ENCODE measurements around a stretch of chr12.

DNA sequence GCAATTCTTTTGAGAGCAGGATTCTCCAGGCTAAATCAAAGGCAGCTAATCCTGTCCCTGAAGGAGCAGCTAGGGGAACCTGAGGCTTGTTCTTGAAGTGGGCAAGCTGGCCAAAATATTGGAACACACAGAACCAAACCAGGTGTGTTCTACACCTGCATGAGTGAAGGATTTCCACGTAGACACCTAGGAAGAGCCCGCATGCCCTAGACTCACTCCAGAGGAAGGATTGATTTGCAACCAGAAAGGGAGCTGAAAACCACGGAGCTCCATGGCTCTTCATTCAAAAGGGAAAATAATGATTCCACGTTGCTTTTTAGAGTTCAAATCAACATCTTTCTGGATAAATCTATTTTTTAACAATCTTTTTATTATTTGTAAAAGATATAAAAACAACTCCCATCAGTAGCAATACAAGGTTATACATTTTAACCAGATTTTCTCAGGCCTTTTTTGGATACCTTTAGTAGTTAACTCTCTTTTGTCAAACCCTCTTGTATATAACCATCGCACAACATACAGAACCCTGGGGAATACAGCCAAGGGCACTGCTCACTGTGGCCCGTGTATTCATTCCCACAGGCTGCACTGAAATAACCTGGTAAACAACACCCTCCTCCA, 9.9 kb downstream of the C12orf76 start:
- PRO-cap, result no peak

- PRO-cap, result no peak
Observed at GRCh38 chr12:110270259-110271154, 10.5 kb upstream of the ATP2A2 start.

DNA sequence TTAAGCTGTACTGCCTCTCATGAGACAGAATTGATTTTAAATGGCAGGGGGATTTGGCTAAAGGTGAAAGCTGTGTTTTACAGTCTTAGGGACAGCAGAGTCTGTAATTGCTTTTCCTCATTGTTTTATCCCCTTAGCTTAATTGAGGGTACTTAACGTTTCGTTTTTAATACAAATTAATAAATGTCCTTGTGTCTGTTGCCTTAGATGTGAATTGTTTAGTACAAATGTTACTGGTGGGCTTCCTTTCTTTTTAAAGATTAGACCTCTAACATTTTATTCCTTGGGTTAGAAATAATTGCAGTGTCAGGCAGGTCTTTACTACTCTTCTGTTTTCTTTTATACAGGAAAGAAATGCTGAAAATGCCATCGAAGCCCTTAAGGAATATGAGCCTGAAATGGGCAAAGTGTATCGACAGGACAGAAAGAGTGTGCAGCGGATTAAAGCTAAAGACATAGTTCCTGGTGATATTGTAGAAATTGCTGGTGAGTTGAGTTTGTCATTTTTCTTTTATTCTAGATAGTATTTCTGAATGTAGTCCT, 15.3 kb downstream of the ATP2A2 start:
- PRO-cap, result no peak

DNA sequence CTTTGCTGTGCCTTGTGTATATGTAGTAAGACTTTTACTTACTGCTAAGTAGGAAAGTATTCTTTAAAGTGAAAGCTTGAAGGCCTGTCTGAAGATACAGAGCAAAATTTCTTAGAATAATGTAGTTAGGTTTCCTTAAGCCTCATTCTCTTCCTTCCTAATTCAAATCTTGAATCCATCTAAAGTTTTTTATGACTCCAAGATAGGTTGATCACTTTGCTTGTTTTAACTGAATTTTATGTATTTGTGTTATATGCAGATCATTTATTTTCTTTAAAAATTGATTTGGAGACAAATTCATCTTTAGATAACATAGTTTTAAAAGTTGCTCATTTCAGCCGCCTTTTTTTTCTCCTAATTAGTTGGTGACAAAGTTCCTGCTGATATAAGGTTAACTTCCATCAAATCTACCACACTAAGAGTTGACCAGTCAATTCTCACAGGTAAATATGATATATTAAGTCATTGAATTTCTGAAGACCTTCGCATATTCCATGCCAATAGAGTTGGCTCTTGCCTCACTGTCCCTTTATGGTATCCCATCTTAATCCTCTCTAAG, 41.7 kb downstream of the ATP2A2 start:
- PRO-cap, result no peak

DNA sequence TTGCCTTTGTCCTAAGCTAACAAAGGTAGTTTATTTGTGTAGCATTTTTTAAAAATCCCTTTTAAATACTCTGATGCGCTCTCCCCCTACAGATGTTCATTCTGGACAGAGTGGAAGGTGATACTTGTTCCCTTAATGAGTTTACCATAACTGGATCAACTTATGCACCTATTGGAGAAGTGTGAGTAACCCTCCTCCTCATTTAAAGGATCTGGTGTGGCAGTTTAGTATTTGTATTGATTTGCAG, 51.4 kb downstream of the ATP2A2 start:
- PRO-cap, result no peak

DNA sequence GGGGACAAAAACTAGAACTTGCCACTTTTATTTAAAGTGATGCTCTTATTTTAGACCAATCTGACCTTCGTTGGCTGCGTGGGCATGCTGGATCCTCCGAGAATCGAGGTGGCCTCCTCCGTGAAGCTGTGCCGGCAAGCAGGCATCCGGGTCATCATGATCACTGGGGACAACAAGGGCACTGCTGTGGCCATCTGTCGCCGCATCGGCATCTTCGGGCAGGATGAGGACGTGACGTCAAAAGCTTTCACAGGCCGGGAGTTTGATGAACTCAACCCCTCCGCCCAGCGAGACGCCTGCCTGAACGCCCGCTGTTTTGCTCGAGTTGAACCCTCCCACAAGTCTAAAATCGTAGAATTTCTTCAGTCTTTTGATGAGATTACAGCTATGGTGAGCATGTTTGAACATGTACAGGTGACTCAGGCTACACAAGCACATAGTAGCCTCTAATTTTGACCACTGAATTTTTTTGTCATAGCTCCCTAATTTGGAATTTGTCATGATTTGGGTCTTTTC, 59.6 kb downstream of the ATP2A2 start:
- PRO-cap, result no peak

- PRO-cap, result no peak
Observed at GRCh38 chr12:110343085-110343938, 60.2 kb downstream of the ANAPC7 start.

DNA sequence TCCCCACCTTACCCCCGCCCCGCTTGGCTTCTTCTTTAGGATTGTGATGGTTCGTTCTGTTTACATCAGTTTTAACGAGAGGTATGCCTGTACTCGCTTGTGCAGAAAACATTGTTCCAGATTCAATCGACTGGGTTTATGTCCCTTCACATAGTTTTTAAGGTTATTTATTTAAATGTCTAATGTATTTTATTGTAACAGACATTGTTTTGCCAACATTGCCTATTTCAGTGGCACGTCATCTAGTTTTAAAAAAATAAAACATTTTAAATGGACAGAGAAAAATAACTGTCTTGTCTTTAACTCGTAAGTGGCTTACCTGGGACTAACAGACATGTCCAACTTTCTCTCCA, 56.5 kb downstream of the ANAPC7 start:
- PRO-cap, result no peak

GRCh38 chr12:110348749-110349209, 54.7 kb downstream of the ANAPC7 start:
- PRO-cap, result no peak

GRCh38 chr12:110371090-110372434, 31.9 kb downstream of the ANAPC7 start:
- PRO-cap, result no peak

DNA sequence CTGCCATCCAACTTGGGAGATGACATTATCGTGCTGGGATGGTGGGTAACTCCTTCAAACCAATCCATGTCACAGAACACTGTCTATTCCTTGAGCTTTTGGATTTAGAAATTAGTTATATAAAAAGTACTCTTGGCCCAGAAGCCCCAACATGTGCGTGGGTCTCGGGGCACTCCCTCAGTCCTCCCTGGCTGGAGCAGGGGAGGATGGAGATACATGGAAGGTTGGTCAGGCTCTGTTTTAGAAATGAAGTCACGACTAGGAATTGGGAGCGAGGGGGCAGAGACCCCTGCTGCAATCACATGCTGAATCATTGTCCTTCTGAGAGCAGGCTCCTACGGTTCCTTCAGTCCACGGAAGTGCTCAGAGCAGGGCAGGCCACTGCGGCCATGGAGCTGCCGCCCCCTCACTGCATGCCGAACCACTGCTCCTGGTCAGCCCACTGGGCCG, 29.7 kb downstream of the ANAPC7 start:
- PRO-cap, result no peak

- PRO-cap, result no peak
Observed at GRCh38 chr12:110538991-110539406, 36.9 kb downstream of the RAD9B start.

DNA sequence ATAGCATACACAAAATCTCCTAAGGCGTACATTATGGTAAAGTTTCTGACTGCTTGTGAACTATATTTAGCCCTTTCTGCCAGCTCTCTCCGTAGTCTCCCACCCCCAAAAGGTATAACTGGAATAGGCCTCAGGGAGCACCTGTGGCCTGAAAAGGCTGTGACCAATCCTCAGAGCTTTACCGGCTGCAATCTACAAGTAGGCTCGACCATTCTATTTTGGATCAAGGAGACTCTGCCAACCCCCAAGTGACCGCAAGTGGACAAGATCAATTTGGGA, 1.2 kb downstream of the PPTC7 start:
- PRO-cap, result no peak

- PRO-cap, result no peak
Observed at GRCh38 chr12:110648592-110649087, 34.7 kb downstream of the TCTN1 start.

- PRO-cap, result no peak
Observed at GRCh38 chr12:110780504-110780868, 37.8 kb upstream of the PPP1CC start.

DNA sequence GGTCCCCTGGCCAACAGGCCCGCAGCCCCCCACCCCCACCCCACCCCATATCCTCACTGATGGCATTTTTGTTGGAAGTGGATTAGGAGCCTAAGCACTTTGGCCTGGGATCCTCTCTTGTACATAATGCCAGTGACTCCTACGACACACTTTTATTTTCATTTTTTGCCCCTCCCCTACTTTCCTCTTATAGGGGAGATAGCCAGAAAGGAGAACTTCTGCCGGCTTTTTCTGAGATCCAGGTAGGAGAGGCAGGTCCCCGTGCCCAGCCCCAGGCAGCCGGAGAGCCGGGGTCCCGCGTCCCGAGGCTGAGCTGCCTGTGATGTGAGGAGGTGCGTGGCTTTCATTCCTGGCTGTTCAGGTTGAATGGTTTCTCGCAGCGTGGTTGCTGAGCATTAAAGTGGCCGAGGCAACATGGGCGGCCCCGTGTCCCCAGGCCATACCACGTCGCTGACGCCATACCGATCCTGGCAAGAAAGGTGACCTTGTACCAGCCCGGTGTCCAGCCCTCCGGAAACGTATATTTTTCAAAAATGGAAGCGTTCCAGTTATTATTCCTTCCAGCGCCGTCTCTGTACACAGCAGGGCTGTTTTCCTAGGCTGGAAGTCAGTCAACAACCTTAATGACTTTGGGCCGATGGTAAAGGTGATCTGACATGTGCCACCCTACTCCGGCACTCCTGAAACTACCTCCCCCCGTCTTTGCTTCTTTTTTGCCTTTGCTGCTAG, 3.1 kb downstream of the CUX2 start:
- PRO-cap, result no peak

DNA sequence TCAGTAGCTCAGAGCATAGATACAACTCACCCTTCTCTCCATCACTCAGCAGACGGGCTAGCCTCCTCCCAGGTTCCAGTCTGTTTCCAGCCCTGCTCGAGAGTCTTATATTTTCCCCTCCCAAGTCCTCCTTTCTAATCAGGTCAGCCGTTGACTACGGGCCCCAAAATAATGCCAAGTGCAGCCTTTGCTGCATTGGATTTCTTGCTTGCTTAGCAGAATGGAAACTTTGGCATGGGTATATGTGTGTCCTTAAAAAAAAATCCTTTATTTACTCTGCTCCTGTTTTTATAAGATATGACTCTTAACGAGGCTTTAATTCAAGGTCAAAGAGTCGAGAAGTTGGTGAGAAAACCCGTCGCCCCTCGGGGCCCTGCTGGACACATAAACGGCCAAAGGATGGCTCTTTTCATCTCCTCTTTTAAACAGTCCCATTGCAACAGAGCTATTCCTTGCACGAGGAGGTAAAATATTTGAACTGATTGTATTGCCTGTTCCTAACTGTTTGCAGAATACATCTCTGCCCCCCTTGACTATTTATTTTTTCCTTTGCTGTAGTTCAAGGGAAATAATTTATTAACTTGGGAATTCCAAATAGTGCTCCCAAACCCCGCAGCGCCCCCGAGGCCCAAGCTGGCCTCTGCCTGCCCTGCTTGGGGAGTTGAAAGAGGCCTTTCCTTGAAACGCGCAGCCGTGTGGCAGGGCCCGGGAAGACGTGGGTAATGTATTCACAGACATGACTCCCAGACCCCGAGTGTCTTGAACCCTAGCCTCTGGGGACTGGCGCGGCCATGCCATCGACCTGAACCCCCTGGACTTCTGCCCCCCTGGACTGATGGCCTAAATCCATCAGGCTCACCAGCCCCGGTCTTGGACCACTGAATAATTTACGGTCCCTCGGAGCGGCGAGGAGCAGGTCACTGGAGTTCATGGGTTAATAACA, 42.9 kb downstream of the CUX2 start:
- PRO-cap, result no peak

- PRO-cap, result unidirectional peak, minus-strand start at chr12:111430933
Observed at GRCh38 chr12:111430736-111431497, 25.2 kb downstream of the SH2B3 start.

DNA sequence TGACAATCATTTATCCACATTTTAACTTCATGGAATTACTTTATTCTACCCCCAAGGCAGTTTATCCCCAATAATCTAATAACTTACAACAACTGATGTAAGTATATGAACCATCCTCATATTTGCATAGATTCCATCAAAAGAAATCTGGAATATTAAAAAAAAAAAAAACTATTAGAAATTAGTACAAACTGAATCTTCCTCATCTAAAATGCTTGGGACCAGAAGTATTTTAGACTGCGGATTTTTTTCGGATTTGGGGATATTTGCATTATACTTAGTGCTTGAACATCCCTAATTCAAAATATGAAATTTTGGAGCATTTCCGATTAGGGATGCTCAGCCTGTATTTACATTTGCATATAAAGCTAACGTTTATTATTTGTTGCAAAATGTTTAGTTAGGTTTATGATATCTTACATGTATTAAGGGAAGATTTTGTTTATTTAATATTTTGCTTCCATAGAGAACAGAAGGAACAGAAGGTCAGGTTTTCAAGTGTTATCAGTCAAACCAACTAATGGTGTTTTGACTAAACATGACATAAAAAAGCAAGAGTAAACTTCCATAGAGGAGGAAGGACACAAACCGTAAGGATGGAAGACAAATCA, 44.9 kb downstream of the ATXN2 start:
- PRO-cap, result no peak

DNA sequence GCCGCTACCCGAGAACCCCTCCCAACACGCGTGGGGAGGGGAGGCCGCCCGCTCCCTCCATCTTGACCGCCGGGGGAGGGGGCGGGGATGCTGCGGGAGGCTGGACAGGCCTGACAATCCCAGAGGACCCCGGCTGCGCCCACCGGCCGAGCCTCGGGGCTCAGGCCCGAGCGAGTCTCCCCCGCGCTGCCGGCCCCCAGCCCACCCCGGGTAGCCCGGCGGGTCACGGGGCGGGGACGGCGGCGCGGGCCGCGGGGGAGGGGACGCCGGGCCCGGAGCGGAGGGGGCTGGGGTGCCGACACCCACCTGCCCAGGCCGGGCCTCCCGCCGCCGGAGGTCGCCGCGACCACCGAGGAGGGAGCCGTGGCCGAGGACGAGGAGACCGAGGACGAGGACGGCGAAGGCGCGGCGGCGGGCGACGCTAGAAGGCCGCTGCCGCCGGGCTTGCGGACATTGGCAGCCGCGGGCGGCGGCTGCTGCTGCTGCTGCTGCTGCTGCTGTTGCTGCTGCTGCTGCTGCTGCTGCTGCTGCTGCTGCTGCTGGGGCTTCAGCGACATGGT, 557 bp downstream of the ATXN2 start:
- PRO-cap, result bidirectional peak, plus-strand start at position 76 of the sequence, minus-strand start at position 32 of the sequence